M059J (cell line): ENCODE data around the genes CNGA2 and MAGEA10.

- RAMPAGE, long total RNA: no peak
These were observed 1.4 kb downstream of the MAMLD1 start for GRCh38 chrX:150364622-150364840.

DNA sequence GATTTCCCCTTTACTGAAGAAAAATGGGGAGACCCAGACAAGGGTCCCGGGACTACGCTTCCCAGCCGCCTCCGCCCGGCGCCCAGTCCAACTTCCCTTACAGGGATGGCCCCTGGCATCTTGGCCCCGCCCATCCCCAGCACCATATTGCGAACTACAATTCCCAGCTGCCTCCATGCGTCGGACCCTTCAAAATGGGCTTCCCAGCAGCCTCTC lies 289 bp upstream of the MTM1 start:
- RAMPAGE, long total RNA: no peak

- RAMPAGE, long total RNA: no peak
These were observed 43.0 kb downstream of the MTMR1 start for GRCh38 chrX:150735866-150736958.

GRCh38 chrX:151734732-151734931 lies at the start of gene CNGA2:
Gene CNGA2, plus strand, starts transcription at chrX:151734746.
- RAMPAGE, long total RNA: no peak

DNA sequence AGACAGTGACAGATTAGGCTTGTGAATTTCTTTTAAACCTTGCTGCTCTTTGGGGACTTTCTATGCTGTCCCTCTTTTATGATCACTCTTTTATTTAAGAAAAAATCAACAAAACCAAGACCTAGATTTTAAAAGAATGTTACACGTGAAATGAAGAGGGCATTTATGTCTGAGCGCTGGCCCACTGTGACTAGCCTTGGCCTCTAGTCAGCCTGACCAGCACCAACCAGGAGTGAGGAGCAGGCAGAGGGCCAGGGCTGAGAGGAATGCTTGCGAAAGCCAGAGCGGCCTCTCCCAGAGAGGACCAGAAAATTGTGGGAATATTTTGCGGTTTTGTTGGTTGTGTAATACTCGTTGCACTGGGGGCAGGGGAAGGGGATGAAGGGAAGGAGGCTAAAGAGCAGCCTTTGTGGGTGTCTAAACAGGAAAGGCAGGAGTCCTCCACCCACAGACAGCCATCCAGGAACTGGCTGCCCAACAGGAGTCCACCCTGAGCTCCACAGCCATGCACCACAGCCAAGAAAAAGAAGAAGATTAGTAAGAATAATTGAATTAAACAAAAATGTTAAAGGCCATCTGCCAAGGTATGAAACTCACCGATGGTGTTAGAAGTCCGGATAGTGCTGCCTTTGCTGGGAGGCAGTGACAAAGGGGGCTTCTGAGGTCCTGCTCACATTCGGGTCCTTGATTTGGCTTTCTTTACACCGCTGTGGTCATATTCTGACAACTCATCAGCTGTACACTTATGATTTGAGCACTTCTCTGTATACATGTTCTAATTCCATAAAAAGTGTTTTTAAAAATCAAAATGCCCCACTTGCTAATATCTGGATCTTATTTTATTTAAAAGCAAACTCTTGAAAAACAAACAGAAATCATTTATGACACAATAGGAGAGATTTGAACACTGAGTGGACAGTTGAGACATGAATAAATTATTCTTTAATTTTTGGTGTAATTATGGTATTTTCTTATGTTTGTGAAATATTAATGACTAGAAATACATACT lies 3.6 kb downstream of the GABRE start:
- RAMPAGE, long total RNA: no peak

GRCh38 chrX:151976292-151976504 lies 1.7 kb upstream of the GABRE start:
- RAMPAGE, long total RNA: no peak

GRCh38 chrX:151981283-151981570 lies 6.8 kb upstream of the GABRE start:
- RAMPAGE, long total RNA: no peak

DNA sequence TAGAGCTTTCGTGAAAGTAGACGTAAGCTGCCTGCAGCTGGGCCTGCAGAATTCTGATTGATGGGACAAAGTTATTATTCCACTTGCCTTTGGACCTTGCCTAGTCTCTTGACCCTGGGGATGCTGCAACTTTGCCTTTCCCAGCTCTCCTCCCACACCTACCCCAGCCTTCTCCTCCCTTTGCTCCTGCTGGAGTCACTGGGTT lies 11.3 kb upstream of the GABRE start:
- RAMPAGE, long total RNA: no peak

DNA sequence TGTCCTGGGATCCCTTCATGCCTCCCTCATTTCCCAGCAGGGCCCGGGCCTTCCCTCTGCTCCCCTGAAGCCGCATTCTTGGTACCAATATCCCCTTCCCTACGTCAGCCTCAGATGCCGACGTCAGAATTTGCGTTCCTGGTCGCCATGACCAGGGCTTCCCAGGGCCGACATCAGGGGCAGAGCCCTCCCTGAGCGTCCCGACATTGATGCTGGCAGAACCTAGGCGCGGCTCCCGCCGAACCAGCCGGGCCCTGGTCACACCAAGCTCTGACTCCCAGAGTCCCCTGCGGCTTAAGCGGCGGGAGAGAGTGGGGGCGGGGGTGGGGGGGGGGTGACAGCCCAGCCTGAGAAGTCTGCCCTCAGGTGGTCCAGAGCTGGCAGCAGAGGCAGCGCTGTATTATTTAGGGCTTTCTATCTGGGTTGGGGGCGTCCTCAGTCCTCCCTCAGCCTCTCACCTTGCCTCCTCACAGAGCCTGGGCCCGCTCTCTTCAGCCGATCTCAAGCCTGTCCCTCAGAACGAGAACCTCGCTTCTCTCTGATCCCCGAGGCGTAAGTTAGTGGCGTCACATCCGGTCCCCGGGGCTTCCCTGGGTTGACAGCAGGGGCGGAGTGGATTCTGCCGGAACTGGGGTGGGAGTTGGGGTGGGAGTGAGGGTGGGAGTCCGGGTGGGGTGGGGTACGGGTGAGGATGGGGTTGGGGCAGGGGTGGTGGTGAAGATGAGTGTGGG lies at the start of gene MAGEA10:
Gene MAGEA10 (minus strand): TSS at position 561 of the 731 bp plus-strand sequence.
- RAMPAGE, long total RNA: no peak

DNA sequence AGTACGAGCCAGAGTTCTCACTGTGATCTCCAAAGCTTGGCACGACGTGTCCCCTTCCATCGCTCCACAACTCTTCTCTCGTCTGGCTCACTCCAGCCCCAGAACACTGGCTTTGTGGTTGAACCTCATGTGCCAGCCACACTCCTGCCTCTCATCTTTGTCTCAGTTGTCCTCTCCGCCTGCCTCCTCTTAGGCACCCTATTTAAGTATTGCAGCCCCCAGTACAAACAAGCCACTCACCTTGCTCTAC lies 1.1 kb downstream of the NSDHL start:
- RAMPAGE, long total RNA: no peak

GRCh38 chrX:152904078-152904935 lies 6.4 kb downstream of the ZNF185 start:
- RAMPAGE, long total RNA: no peak

DNA sequence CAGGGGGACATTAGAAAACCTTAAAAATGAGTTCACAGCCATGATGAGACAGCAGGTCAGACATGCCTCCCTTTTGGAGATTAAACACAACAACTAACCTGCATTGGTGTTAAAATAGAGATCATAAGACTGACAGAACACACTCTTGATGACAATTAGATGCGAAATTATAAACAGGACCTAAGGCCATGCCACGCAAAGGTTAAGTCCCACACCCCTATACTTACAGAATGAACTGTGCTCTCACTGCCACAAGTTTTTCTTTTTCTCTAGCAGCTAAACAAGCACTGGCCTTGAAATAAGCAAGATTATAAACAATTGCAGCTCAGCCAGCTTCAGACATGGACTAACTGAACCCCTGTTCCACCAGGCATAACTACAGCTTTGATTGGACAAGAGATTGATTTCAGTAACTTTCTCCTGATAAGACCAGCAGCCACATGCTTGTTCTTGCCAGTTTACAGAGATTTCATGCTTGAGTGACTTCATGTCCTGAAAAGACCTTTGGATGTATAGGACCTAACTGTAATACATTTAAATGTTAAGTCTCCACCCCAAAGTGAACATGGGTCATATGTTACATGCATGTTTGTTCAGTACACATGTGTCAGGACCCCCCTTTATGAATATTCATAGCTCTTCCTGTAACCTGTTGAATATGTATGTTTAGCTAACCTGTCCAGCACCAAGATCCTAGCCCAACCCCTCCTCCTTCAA lies 27.8 kb downstream of the ZNF275 start:
- RAMPAGE, long total RNA: no peak

DNA sequence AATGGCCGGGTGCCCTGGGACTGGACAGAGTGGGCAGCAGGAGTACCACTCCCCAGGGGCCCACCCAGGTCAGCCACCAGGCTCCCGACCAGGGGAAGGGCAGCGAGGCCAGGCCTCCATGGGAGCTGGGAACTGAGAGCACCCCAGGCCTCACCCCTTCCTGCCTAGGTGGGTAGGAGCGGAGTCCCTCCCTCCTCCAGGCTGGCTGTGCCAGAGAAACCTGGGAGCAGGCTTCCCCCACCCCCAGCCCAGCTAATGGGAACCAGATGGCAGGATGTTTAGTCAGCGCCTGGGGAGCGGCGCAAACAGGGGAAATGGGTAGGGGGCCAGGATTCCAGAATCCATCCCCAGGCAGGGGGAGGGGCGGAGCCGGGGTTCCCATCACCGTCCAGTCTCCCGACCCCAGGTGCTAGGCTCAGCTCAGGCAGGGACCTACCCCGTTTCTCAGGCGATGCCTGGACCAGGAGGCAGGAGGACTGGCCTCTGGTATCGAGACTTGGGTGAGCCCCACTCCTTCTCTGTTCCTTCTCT lies 6.7 kb upstream of the HAUS7 start:
- RAMPAGE, long total RNA: no peak

DNA sequence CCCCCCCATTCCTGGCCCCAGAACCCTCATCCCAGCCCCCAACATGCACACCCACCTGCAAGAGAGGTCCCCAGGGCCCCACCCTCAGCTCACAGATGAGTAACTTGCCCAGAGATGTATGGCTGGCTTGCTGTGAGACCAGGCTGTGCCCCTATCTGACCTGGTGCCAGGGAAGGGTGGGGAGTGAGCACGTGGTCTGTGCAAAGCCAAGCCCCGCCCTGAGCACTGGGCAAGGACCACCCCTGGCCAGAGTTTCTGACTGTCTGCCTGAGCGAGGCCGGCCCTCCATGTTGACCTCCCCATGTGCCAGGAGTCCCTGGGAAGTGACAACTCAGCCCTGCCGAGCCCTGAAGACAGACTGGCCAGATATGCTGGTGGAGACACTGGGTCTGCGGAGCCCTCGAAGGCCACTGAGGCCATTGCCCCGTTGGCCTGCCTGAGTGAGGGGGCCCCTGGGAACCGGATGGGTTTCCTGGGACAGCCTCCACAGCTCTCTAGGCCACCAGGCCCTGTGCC lies 7.2 kb upstream of the BGN start:
- RAMPAGE, long total RNA: no peak

GRCh38 chrX:153487995-153489169 lies 6.4 kb upstream of the BGN start:
- RAMPAGE, long total RNA: no peak

GRCh38 chrX:153609680-153610304 lies 10.9 kb upstream of the CCNQ start:
- RAMPAGE, long total RNA: no peak

GRCh38 chrX:153625142-153625612 lies 21.8 kb upstream of the DUSP9 start:
- RAMPAGE, long total RNA: no peak

DNA sequence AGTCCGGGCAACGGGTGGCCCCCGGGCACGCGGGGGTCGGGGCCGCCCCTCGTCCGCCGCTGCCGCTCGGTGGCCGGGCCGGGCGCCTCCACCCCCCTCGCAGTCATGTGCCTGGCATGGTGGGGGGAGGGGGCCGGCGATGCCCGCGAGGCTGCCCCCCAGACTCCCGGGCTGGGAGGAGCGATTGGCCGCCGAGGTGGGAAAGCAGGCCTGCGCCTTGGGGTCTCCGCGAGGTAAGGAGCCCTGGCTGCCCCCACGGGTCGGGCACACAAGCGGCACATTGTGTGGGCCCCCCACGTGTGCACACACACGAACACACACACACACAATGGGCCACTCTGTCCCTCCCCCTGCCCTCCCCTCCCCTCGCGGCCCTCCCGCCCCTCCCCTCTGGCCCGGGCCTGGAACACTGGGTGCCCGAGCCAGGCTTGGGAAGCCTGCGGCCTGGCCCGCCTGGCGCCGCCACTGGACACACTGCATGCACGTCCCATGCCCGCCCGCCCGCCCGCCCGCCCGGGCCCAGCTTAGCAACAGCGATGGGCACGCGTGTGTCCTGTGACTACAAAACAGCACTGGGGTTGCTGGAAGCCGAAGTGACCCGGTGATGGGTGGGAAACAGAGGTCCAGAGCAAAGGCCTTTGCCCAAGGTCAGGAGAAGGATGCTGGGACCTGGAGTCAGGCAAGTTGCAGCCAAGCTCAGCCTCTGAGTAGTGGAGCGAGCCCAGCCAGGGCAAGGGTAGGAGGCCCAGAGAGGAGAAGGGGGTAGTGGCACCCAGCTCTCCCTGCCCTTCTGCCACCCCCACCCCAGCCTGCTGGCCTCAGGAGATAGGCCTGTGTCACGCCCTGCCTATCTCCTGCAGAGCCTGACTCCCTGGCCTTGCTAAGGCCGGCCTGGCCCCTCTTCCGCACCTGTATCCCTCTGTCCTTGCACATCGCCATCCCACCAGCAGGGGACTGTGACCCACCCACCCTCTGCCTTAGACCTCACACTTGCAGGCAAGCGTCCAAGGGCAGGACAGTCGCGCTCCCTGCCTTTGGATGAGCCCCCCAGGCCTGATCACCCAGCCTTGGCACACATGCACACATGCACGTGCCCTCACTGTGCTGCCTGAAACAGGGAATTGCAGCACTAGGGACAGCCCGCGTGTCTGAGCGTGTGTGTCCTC lies 1.6 kb downstream of the SLC6A8 start:
- RAMPAGE, long total RNA: no peak

DNA sequence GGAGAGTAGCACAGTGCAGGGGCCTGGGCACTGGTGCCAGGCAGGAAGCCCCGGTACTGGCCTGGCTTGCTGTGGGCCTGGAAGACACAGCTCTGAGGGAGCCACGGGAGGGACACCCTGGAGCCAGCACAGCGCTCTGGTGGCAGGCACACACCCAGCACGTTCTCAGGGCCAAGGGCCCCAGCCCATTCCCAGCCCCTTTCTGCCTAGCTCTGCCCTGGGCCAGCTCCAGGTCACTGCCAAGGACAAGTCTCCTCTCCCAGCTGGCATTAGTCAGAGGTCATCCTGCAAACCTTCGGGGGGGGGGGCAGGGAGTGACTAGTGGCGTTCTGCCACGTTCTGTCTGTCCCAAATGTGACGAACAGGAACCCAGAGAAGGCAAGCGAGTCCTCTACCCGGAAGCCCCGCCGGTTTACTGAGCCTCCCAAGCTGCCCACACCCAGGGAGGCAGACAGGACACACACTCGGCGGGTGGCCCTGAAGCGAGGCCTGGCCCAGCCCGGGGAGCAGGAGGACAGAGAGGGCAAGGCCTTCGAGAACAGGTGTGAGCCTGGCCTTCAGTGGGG lies 12.2 kb downstream of the SLC6A8 start:
- RAMPAGE, long total RNA: no peak

DNA sequence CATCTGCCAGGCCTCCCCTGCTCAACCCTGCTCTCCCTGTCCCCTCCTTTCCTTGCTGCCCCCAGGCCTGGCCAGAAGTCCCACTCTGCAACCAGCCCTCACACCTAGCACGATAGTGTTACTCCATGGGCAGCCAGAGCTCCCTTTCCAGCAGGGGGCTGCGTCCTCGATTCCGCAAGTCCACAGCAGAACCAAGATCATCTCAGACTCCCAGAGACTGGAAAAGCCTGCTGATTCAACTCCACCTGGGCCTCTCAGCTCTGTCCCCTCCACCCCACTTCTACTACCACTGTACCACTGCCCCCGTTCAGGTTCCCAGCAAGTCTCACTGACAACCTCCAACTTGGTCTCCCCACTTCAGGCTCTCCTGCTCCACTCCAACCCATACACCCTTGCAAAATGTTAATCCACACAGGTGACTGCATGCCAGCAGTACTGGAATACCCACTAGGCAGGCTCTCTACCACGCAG lies 13.1 kb downstream of the BCAP31 start:
- RAMPAGE, long total RNA: no peak